REH cell (cell line): ENCODE measurements around the gene KRTAP10-2.

- PRO-cap: no peak
These were observed 26.0 kb downstream of the RRP1 start for GRCh38 chr21:43815314-43815845.

DNA sequence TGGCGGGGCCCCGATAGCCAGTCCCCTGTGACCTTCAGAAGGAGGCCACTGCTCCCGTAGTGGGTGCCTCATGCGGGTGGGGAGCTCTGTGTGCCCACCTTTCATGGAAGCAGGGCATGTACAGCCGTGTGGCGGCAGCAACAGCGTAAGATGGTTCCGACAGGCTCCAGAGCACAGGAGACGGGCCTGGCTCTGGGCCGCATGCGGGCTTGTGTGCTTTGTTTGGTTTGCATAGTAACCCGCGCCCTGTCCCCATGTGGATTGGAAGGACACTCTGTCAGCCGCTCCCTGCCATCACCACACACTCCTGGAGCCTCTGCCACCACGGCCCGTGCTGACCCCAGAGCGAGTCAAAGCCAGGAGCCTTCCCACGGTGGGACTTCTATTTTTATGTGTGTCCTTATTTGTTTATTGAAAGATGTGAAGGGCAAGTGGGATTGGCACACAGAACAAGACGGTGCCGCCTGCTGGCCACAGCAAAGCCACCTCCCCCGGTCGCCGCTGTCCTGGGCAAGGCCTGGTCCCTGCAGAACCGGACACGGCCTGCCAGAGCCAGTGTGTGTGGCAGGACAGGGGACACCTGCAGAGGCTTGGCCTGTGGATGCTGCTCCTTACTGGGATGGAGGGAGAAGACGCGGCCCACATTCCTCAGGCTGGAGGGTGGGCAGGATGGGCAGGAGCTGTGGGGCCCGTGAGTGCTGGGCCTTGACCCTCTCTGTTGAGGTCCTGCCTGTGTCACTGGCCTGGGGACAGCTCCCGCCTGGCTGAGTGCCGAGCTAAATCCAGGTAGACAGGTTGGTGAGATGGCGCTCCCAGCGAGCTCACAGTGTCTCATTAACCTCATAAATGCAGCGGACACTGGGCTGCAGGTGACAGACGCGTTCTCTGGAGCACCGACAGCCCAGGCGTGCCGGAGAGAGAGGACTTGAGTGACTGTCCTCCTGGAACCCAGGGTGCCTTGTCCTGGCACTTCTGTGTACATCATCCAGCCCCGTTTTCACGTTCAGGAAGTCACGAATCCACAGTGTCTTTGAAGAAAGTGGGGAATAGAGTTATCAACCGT is 64.4 kb downstream of the AGPAT3 start:
- PRO-cap: no peak

DNA sequence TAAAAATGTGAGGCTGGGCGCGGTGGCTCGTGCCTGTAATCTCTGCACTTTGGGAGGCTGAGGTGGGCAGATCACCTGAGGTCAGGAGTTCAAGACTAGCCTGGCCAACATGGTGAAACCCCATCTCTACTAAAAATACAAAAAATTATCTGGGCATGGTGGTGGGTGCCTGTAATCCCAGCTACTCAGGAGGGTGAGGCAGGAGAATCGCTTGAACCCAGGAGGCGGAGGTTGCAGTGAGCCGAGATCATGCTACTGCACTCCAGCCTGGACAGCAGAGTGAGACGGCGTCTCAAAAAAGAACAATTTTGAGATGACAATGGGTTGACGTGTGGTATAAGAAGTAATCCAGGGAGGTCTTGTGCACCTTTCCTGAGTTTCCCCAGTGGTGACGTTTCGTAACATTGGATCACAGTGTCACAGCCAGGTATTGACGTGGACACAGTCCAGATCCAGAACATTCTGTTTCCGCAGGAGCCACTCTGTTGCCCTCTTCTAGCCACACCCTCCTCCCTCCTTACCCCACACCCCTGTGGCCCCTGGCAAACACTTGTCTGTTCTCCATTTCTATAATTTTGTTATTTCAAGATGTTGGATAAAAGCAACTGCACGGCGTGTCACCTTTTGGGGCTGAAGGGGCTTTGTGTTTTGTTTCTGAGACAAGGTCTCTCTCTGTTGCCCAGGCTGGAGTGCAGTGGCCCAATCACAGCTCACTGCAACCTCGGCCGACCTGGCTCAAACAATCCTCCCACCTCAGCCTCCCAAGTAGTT is 6.6 kb upstream of the TRAPPC10 start:
- PRO-cap: no peak

GRCh38 chr21:44057757-44058685 is 45.9 kb downstream of the TRAPPC10 start:
- PRO-cap: no peak

DNA sequence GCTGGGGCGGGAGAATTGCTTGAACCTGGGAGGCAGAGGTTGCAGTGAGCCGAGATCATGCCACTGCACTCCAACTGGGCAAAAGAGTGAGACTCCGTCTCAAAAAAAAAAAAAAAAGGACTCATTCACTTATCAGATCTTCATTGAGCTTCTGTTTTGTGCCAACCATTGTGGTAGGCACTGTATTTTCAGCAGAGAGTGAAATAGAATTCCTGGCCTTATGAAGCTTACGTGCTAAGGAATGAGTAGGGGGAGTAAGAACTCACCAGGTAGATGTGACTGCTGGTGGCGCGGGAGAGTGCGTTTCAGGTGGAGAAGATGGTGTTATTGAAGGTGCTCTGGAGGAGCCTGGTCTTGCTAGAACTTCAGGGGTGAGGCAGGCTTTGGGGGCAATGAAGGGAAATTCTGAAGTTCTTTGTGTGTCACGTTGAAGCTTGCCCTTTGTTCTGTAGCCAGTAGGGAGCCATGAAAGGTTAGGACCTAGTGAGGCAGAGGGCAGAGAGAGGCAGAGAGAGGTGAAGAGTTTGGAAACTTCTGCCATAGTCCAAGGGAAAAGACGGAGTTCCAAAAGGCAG is 39.1 kb upstream of the PWP2 start:
- PRO-cap: no peak

GRCh38 chr21:44159562-44160251 is 26.2 kb downstream of the GATD3 start:
- PRO-cap: no peak

DNA sequence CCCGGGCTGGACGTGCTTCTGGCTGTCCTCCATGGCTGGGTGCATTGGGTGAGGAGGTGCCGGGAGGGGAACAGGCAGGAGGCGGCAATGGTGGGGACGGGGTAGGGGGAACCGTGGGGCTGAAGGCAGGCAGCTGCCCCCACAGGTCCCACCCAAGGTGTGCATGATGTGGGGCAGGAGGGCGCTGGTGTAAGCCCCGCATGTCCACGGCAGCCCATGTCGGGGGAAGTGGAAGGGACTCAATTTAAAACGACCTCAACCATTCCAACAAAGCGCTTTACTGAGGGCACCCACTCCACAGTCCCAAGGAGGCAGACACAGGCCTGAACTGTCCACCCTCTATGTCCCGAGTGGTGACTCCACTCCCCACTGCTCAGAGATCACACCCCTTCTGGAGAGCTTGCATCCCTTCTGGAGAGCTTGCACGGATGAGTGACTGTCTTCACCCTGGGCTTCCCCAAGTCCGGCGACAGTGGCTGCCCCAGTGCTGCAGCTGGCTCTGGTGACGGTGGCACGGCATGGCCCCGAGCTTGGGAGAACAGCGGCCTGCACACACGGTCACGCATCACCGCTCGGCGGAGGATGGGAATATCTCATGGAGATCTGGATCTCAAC is 10.4 kb downstream of the CFAP410 start:
- PRO-cap: no peak

DNA sequence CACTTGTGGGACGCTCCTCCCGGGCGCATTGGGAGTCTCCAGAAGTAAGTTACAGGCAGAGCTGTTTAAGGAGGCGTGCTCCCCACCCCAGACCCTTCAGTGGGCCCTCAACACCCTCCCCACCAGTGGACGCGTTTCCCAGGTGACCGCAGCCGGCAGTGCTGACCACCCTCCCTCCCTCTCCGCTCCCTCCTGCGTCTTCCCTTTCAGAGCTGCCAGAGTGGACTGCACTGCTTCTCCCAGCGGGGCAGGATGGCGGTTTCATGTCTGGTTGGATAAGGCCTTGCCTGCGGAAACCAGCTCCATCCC is 932 bp downstream of the LRRC3 start:
- PRO-cap: no peak

DNA sequence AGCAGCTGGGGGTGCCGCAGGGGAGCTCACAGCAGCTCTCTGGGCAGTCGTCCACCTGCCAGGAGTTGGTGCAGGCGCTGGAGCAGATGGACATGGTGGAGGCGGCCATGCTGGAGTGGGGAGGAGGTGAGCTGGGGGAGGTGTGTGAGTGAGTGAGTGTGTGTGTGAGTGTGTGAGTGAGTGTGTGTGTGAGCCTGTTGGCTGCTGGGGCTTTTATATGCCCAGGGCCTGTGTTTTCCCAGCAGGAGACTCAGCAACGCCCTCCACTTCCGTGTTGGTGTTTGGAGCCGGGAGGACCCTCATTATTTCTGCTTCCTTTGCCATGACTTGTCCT is at the start of gene KRTAP10-2:
Gene KRTAP10-2, minus strand, starts transcription at position 156 of the 334 bp plus-strand sequence.
- PRO-cap: no peak

DNA sequence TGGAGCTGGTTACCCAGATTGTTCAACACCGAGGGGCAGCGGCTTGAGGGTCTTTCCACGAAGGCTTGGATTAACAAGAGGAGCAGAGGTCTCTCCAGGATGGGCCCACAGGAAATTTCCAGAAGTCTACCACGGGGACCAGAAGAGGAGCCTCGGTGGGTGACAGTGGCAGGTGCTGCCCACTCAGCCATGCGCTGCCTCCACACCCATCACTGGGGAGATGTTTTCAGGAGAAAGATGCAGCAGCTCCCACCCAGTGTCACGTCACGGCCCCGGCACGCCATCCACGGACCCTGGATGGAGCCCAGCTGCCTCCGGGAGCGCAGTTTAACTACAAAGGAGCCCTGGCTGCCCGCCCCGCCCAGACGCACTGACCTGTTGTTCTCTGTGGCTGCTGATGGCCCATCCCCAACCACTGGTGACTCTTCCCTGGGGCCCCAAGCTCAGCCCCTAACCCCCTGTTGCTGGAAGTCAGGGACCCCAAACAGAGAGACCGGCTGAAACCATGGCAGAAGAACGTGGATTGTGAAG is 6.7 kb downstream of the TSPEAR start:
- PRO-cap: no peak

GRCh38 chr21:44817242-44817789 is 546 bp downstream of the SUMO3 start:
- PRO-cap: bidirectional peak, plus-strand start at chr21:44817900, minus-strand start at chr21:44817668

DNA sequence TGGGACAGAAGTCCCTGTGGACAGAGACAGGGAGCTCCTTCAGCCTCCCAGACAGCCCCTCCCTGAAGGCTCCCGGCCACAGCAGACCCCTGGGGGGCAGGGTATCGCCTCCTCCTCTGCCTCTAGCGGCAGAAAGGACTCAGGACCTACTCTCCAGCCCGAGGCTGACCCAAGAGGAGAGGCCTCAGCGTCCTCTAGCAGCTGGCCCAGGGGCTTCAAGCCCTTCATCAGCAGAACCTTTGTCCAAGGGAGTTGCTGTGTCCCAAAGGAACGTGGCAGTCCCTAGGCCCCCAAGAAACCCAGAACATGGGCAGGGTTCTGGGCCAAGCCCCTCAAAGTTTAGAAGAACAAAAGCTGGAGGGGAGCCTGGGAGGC is 13.5 kb downstream of the ITGB2 start:
- PRO-cap: no peak

DNA sequence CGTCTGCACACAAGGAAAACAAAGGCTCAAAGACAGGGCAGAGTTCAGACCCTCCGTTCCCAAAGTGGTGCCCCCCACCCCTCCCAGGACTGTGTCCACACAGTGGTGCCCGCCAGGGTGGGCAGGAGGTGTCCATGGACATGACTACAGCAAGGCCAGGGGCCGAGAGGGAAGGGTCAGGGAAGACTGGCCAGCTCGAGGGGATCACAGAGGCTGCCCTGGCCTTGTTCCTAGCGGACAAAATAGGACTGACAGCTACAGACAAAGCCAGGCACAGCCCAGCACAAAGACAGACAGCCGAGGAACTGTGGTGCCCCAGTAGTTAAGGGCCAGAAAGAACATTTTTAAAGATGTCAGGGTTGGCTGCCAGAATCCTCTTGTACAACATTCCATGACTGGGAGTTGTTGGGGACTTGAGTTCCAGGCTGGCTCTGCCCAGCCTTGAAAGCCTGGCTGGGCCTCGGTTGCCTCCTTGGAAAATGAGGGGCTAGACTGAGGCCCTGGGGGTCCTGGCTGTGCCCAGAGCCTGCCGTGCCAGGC is 63.6 kb downstream of the SLX9 start:
- PRO-cap: no peak

GRCh38 chr21:45031461-45032190 is 42.8 kb upstream of the ADARB1 start:
- PRO-cap: no peak

- PRO-cap: no peak
These were observed 12.8 kb downstream of the ADARB1 start for GRCh38 chr21:45086895-45087921.

GRCh38 chr21:45192403-45192659 is 95.4 kb downstream of the POFUT2 start:
- PRO-cap: no peak

DNA sequence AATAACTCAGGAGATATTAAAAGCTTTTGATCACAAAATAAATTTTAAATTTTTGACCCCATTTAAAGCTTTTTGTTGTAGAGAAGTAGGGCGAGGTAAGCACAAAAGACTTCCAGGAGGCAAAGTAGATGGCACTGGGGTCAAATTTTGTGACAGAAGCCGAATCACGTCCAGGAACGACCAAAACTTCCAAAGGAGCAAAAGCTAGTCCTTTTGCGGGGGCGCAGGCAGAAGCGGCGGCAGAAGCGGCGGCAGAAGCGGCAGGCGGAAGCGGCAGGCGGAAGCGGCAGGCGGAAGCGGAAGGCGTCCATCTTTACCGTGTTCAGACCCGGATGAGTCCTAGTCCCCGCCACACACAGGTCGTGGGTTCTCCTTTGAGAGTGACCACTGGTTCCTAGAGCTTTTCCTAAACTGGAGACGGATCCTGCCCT is 53.7 kb downstream of the POFUT2 start:
- PRO-cap: no peak

DNA sequence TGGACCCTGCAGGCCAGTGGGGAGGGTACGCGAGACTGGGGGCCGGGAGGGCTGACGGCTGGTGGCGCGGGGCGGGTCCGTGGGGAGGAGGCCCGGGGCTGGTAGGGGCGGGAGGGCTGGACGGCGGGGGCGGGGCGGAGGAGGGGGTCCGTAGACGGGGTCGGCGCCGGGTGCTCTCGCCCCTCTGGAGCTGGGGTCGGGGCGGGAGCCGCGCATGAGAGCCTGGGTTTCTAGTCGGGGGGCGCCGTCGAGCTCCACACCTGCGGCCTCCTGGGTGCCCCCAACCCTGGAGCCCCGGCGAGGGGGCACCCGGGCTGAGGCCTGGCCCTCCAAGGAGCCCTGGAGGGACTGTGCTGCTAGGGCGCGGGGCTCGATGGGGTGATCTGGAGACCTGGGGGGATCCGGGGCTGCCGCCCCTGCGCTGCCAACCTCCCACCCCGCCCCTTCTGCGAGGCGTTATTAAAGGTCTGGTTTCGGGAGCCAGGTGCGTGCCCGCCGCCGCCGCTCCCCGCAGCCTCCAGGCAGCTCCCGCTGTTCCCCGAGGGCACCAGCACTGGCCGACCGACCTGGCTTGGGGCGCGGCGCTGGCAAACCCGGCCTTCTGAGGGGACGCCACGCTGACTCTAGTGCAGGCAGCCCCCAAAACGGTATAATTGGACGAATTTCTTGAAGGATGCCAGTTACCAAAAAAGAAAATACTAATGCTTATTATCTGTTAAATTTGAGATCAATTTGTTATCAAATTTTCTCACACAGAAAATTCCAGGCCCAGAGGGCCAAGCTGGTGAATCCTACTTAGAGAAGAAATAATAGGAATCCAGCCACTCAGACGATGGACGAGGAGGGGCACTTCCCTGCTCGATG is 757 bp upstream of the POFUT2 start:
- PRO-cap: no peak

- PRO-cap: no peak
These were observed 6.8 kb upstream of the POFUT2 start for GRCh38 chr21:45294116-45295203.

- PRO-cap: no peak
These were observed 40.6 kb upstream of the COL18A1 start for GRCh38 chr21:45364135-45365056.